Anterior vena cava (tissue), 1 donor: ENCODE measurements around the genes CRB2 and NR5A1.

GRCh38 chr9:122848758-122849526 lies 20.6 kb upstream of the PDCL start:
- PRO-cap = no peak

DNA sequence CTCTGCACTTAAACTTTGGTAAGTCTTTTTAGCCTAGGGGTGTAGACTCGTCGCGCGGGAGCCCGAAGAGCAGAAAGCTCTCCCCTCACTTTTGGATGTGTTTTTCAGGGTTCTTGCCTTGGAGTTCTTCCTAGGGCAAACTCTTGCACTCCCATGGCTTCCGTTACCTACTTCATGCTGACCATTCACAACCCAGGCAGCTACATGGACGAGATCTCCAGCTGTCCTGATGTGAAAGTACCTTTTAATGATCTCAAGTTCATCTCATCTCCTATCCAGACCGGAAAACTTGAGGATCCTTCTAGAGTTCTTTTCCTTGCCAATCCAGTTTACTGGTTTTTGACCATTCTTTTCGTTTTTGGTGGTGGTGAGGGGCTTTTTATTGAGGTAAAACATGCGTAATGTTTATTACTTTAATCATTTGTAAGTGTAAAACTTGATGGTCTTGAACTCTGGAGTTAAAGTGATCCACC lies 584 bp upstream of the ZBTB26 start:
- PRO-cap = no peak

DNA sequence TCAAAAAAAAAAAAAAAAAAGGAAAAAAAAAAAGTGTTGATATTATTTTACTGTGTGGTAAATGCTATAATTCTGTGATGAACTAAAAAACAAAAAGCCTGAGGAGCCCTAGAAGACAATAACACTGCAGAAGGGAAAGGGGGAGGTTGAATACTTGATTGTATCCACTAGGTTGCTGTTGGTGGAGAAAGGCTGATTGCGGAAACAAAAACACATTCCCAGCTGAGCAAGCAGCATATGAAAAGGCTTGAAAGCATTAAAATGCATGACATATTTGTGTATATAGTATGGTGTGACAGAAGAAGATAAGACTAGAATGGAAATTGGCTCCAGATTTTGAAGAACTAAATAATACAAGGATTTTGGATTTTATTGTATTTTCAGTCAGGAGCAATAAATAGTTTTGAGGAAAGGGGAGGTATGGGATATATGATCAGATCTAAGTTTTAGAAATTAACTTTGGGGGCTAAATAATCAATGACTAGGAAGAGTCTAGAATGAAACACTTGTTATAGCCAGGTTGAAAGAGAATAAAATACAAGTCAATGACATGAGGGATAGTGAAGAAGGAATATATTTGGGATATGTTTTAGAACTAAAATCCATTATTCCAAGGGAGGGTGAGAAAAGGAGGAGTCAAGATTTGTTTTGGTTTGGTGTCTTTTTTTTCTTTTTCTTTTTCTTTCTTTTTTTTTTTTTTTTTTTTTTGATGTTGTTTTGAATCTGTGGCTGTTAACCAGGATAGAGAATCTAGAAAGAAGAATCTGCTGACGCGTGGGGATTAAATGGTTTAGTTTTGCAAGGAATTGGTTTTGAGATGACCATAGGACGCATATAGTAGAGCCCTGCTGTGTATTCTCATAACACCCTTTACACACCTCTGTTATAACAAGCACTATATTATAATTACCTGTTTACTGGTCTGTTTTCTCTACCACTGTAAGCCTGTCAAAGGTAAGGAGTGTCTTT lies 9.2 kb downstream of the RABGAP1 start:
- PRO-cap = no peak

DNA sequence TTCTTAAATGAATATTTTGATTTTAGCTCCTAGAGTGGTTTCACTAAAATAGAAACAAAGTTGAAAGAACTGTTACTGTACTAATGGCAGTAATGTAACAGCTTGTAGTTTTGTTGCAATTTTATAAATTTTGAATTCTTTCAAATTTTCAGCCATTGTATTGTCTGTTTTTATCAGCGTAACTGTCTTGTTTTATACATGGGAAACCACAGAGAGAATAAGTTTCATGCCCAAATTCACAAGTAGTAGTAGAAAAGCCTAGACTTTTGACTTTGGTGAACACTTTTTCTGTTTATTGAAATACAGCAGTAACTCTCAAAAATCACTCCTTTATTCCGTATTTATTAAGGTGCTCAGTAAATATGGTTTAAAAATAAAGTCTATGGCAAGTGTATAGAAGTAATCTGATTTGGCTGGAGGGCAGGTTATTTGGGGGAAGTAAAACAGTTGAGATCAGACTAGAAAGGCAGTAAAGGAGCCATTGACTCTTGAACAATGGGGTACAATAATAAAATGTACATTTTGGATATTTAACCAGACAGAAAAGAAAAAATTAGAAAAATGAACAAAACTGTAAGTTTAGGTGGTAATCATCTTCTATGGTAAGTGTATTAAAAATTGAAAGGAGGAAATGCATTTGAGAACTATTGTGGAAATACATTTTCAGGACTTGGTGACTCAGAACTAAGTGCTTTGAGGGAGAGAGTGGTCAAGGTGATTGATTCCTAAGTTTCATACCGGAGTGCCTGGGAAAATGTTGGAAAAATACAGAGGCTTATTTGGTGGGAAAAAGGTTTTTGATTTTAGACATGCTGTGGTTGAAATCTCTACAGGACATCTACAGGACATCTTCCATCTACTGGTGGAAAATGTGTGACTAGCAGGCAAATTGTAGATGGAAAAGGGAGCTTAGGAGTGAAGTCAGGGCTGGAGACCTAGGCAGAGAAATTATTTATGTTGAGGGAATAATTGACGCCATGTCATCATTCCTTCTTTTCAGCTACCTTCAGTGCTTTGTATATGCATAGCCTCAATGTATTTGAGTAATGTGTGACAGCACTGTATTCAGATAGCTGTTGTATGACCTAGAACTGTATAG lies 2.2 kb upstream of the GPR21 start:
- PRO-cap = no peak

GRCh38 chr9:123074227-123074531 lies 40.7 kb downstream of the GPR21 start:
- PRO-cap = no peak

DNA sequence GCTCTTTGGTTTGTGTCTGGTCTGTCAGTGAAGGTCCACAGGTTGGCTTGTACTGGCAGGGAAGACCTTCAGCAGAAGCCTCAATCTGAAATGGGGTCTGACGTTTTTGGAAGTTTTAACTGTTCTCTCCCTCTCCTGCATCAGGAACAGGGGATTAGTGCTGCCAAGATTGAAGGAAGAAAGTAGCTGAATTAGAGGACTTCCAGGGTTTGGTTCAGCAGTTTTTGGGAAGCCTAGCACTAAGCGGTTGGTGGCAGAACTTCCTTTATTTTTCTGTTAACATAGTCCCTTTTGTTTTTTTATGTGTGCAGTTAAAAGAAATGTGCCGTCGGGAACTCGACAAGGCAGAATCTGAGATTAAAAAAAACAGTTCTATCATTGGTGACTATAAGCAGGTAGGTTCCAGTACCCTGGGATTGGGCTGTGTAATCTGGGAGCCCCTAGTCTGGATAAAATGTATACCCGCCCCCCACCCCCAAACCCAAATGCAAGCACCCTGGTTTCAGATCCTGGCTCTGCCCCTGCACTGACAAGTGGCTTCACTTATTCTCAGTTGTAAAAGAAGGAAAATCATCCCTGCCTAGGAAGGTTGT lies 65.0 kb downstream of the GPR21 start:
- PRO-cap = no peak

- PRO-cap = no peak
Measured at GRCh38 chr9:123111074-123112272, 78.0 kb downstream of the GPR21 start.

DNA sequence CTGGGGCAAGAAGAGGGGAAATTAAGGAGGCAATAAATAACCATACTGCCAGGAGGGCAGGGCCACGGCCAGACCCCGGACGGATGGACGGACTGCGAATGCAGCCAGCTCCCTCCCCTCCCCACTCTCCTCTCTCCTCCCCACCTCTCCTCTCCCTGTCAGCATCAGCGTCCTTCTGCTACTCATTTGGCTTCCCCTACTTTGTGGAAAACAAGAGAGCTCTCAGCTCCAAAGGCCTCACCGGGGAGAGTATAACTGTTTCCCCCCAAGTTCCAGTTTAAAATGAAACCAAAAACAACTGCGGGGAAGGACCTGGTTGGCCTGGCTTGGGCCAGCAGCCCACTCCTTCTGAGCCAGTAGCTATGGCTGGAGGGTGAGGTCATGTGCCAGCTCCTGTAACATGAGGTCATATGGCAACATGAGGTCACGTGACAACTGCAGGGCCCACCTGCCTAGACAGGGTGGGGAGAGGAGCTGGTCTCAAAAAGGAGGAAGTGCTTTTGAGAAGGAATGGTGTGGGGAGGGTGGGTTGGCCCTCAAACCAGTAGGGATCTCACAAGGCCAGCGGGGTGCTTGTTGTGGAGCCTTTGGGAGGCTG lies 29.4 kb upstream of the CRB2 start:
- PRO-cap = no peak

- PRO-cap = no peak
Measured at GRCh38 chr9:123355896-123356384, at the start of gene CRB2. CRB2 (plus strand) TSS chr9:123356197.

DNA sequence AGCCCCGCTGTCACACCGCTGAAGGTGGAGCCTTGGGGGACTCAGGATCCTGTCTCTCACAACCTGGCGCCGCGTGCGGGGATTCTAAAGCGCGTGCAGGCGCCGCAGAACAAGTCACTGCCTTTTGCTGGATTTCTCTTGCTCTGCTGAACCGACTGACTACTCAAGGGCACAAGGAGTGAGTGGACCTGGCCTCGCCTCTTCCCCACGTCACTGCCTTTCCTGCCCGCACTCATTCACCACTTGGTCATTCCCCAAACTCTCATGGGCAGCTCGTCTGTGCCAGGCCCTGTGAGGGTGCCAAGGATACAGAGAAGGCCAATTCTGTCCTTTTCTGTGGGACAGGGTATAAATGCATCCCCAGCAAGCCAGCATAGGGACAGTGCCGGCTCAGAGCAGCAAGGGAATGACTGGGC lies 69.4 kb downstream of the CRB2 start:
- PRO-cap = no peak

GRCh38 chr9:123453768-123454298 lies 97.8 kb downstream of the CRB2 start:
- PRO-cap = no peak

- PRO-cap = no peak
Measured at GRCh38 chr9:124137718-124138087, 120.0 kb upstream of the NEK6 start.

- PRO-cap = no peak
Measured at GRCh38 chr9:124202397-124203030, 55.2 kb upstream of the NEK6 start.

- PRO-cap = no peak
Measured at GRCh38 chr9:124262216-124263181, 4.8 kb downstream of the NEK6 start.

GRCh38 chr9:124350701-124351960 lies 64.1 kb downstream of the PSMB7 start:
- PRO-cap = no peak

DNA sequence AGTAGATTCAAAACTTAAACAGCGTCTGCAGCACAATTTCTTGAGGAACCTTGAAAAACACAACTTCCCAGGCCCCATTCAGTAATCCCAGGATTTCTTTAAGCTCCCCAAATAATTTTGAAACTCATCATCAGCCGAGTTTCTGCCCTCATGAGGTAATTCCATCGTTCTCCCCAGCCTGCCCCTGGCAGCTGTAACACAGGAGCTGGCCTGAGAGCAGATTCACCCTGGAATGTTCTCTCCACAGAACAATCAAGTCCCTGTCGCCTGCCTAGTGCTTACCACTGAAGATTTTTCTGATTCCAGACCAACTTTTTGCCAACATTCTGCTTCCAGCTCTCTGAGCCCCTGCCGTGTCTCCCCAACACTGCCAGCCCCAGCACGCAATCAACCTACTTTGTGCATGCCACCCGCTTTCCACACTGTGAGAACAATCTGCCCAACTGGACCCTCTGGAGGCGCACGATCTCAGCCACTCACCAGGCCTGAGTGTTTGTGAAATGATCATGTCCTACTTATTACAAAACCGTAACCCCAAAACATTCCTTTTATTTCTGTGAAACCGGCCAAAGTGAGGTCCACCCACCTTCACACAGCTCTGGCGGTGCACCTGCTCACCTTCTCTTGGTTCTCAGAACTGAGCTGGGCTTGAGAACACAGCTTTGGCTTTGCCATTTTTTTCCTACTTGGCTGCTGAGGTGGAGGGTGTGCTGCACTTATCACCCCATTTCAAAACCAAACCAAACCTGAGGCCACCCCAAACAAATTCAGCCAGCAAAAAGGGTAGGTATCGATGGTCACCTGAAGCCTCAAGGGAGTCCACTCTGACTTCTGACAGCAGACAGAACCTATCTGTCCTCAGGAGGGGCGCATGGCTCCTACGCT lies 62.5 kb downstream of the PSMB7 start:
- PRO-cap = no peak

DNA sequence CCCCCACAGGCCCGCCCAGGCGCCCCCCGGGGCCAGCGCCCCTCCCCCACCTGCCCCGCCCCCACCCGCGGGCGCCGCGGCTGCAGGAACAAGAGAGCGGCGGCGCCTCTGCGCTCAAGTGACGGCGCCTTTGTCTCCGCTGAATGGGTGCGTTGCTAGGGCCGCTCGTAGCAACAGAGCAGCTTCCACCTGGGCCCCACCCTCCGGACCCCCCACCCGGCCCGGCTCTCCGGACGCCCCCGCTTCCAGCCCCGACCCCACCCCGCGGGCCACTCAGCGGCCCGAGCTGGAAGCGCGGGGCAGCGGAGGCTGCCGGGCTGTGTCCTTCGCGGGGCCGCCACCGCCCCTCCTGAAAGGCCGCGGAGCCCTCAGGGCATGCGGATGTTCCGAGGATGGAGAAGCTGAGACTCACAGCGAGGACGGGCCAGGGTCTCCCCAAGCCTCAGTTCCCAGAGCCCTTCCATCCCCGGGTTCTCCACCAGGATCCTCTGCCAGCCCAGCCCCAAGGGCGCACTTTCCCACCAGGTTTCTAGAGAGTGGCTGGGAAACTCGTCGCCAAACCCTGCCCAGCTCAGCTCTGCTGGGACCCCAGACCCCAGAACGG lies 27.6 kb downstream of the ADGRD2 start:
- PRO-cap = no peak

- PRO-cap = no peak
Measured at GRCh38 chr9:124506953-124508127, at the start of gene NR5A1. NR5A1 (minus strand) TSS chr9:124507399.

- PRO-cap = no peak
Measured at GRCh38 chr9:124511991-124512386, 4.8 kb upstream of the NR5A1 start.

- PRO-cap = no peak
Measured at GRCh38 chr9:124531886-124532433, 24.8 kb upstream of the NR5A1 start.